H9 (cell line): Measurements from ENCODE around the genes PSEN1, ABCD4 and NPC2.

DNA sequence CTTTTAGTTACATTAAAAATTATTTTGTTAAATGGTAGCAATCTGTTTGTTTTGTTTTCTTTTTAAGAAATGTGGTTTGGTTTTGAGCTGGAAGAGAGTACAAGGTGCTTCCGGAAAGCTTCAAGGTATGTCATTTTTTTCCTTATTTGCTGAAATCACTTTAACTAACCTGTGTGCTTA, 25.0 kb downstream of the RBM25 start:
- PRO-cap: no peak

DNA sequence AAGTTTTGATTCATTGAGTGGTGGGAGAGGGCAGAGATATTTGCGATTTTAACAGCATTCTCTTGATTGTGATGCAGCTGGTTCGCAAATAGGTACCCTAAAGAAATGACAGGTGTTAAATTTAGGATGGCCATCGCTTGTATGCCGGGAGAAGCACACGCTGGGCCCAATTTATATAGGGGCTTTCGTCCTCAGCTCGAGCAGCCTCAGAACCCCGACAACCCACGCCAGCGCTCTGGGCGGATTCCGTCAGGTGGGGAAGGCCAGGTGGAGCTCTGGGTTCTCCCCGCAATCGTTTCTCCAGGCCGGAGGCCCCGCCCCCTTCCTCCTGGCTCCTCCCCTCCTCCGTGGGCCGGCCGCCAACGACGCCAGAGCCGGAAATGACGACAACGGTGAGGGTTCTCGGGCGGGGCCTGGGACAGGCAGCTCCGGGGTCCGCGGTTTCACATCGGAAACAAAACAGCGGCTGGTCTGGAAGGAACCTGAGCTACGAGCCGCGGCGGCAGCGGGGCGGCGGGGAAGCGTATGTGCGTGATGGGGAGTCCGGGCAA, at the start of gene PSEN1:
PSEN1 (plus strand) TSS at position 451 of the 551 bp plus-strand sequence.
- PRO-cap: bidirectional peak, plus-strand start at position 453 of the sequence, minus-strand start at position 255 of the sequence

DNA sequence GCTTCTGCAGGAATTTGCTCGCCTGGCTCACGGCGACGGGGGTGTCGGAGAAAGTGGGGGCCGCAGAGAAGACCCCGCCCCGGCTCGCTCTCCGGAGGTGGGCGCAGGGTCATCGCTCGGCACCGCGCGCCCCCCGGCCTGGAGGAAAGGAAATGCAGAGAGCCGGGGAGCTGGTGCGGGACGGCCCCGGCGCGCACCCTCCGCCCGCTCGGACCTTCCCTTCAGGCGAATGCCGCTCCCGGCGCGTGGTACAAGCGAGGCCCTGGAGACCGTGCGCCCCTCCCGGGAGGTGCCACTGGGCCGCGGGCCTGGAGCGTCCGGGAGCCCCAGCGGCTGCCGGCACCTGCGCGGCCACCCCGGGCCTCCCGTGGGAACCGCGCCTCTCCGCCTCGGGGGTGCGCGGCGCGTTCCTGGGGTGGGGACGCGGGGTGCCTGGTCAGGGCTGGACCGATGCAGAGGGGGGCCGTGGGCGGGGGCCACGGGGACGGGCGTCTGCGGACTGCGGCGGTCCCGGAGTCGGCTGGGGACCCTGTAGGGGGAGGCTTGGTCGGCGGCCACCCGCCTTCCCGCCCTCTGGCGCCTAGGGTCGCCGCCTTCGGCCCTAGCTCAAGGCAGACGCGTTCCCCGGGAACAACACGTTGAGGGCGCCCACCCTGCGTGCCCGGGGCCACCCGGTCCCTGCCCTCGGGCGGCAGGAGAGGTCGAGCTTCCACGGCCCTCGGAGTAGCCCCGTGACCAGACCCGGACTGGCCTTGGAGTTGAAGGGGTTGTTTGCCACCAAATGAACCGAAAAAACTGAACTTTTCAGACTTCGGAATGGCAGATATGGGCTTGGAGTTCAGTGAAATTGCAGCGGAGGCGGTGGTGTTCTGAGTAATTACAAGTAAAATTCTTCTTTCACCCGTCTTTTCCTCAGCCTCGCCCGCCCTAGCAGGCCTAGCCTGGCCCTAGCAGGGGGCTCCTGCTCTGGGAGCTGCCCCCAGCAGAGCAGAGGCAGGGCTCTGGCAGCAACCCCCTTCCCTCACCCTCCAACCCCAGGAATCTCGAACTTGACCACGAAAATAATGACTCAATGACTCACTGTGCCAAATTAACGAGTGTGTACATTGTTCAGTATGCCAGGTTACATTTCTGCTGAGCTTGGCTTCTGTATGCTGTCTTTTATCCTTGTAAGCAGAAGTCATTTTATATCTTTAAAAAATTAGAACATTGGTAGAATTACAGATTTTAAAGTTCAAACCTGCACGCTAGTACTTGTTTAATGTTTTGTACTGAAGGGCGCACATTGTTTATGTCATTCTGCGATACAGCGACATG, 807 bp downstream of the PAPLN start:
- PRO-cap: no peak

- PRO-cap: no peak
These were observed 1.9 kb downstream of the RIOX1 start for GRCh38 chr14:73492659-73493107.

DNA sequence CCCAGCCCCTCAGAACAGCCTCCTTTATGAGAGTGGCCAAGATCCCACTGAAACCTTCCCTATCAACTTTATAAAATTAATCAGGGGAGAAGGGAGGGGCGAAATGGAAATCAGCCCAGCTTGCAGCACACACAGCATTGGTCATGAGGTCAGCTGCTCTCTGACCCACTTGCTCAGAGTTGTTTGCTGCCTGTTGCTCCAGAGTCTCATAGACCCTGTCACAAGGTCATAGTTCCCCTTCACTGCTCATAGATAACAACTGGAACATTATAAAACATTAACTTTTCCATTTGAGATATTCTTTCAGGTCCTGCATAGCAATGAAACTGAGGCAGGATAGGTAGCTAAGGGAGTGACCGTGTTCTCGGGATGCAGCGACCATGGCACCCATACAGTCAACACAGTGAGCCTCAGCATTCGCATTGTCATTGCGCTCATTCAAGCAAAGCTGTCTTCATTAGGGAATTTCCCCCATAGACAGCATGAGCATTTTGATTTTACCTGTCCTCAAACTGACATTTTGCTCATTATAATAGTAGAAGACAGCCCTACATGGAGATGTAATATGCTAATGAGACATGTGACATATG, 8.8 kb downstream of the HEATR4 start:
- PRO-cap: no peak

DNA sequence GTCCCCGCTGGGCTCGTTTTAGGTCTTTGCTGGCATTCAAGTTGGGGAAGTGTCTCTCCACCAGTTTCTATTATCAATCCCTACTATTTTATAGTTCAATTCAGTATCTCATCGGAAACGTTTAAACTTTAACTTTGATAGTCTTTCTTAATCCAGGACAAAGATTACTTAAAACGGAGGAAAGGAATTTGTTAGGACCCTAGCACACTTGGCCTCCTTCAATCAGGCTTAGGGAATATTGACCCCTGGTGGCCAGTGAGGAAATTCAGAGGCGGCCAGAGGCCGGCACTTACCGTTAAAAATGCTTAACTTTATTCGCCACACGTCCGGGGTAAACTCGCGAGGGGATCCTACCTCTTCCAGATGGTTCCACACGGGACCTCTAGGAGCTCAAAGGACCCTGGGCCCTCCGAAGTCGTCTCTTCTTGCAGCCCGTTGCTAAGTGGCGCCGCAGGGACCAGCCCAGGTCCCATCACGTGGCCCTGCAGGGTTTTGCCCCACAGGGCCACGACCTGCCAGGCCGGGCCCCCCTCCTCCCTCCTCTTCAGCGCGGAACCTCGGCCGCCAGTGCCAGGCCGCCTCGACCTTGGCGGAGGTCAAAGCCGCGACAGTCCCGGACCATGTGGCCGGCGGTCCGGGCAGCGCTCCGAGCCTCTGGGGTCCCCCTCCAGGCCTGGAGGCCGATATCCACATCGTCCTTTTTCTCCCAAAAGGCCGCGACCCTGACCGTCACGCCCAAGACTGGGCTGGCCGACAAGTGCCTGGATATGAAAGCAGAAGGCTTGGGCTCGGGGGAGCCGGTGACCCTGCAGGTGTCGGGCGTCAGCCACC, 11.2 kb upstream of the DNAL1 start:
- PRO-cap: unidirectional peak, plus-strand start at position 304 of the sequence; bidirectional peak, plus-strand start at position 567 of the sequence, minus-strand start at position 444 of the sequence; bidirectional peak, plus-strand start at position 768 of the sequence, minus-strand start at position 743 of the sequence

GRCh38 chr14:73729822-73730196, 15.6 kb upstream of the PNMA1 start:
- PRO-cap: no peak

GRCh38 chr14:73743043-73744011, 16.8 kb downstream of the MIDEAS start:
- PRO-cap: no peak

- PRO-cap: no peak
These were observed 1.3 kb upstream of the MIDEAS start for GRCh38 chr14:73761323-73761897.

- PRO-cap: no peak
These were observed 10.6 kb upstream of the MIDEAS start for GRCh38 chr14:73770604-73771149.

DNA sequence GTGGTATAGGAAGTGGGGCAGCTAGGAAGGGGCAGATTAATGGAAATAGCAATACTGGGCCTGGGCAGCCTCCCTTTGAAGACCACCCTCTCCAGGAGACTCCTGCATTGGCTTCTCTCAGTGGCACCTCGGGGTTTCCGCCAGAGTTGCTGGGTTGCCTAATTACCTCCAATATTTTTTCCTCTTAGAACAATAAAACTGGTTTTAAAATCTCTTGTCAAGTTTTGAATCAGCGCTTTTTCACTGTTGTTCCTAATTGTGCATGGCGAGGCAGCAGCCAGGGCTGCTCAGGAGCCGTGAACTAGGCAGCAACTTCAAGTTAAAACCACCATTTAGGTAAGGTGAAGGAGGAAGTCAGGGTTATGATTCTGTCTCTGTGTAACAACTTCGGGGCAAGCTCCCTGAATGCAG, 23.8 kb upstream of the MIDEAS start:
- PRO-cap: no peak

- PRO-cap: no peak
These were observed 24.5 kb upstream of the MIDEAS start for GRCh38 chr14:73784338-73785208.

GRCh38 chr14:73789799-73790746, 30.0 kb upstream of the MIDEAS start:
- PRO-cap: no peak

GRCh38 chr14:73910772-73911516, 24.3 kb downstream of the ZNF410 start:
- PRO-cap: no peak

GRCh38 chr14:74083559-74084097, 625 bp downstream of the ALDH6A1 start:
- PRO-cap: no peak

DNA sequence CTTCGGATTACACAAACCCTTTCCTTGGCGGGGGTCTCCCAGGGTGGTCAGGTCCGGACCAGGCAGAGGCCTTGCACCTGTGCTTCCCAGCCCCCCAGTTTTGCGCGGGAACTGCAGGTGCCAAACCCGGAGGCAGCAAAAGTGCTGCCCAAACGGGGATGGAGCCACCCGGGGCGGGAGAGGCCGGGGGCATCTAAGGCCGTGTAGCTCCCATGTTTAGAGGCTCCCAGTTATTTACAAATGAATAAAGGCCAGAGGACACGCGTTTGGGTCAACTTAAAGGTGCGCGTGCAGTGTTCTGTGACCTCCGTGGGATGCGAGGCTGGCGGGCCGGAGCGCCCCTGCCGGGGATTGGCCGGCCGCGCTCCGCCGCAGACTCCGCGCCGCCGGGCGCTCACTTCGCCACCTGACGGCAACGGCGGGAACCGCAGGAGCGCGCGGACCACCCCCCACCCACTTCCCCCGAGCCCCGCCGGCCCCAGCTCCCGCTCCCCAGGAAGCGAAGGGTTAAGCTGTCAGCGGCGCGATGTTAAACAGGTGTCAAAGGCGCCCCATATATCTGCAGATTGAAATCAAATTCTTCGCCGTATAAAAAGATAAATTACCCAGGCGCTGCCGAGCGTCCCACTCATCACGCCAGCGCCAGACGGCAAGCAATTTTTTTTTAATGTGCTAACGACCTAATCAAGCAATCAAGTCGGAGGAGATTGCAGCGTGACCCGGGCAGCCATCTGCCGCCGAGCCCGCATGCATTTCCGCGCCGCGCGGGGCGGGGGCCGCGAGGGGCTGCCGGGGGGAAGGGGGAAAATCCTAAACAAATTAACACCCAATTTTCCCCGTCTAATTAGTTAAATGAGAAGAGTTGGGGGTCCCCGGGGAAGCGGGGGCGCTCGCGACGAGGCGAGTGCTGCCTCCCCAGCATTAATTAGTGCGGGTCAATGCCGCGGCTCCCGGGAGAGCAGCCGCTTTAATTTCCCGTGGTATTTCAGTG, 18.3 kb downstream of the VSX2 start:
- PRO-cap: no peak

DNA sequence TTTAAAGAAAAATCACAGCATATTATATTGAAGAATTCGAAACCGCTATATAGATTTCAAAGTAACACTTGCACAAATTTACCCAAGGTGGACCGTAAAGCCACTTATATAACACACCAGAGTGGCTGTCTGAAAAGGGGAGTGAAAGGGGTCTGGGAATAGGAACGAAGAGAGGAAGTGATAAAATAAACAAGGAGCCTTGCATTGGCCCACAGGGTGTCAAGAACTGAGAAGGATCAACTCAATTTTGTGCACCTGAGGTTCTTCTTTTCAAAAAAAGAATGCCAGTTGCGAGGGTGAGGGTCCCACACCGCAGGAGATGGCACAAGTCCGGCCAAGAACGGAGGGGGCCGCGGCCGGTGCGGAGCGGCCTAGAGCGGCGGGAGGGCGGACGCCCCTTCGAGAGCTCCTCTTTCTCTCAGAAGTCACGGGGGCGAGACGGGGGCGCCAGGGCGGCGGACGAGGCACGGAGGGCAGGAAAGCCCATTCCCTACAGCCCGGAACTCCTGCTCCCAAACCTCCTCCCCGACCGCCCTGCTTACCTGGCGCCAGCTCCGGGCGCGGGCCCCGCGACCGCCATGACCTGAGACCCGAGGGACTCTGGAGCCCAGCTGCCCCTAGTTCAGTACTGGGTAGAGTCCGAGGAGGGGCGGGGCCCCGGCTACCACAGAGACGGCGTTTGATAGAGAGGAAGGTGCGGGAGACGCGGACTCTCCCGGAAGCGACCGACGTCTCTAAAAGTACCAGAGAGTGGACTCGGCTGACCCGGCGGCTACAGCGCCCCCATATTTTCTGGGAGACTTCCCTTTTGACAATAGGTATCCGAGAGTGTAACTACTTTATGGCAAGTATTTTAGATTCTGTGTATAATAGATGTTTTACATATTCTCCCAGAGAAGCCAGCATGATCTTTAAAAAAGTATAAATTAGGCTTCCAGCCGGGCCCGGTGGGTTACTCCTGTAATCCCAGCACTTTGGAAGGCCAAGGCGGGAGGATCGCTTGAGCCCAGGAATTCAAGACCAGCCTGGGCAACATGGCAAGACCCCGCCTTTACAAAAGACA, at the start of gene ABCD4:
ABCD4 (minus strand) TSS at position 602 of the 1,063 bp plus-strand sequence.
- PRO-cap: unidirectional peak, plus-strand start at position 362 of the sequence; unidirectional peak, plus-strand start at position 421 of the sequence; bidirectional peak, plus-strand start at position 737 of the sequence, minus-strand start at position 602 of the sequence

- PRO-cap: bidirectional peak, plus-strand start at chr14:74348923, minus-strand start at chr14:74348814; bidirectional peak, plus-strand start at chr14:74348968, minus-strand start at chr14:74349065
These were observed 483 bp downstream of the VRTN start for GRCh38 chr14:74348686-74349221.

GRCh38 chr14:74492687-74493904, at the start of gene NPC2:
Gene NPC2, minus strand, starts transcription at chr14:74493305.
- PRO-cap: bidirectional peak, plus-strand start at chr14:74493765, minus-strand start at chr14:74493254

DNA sequence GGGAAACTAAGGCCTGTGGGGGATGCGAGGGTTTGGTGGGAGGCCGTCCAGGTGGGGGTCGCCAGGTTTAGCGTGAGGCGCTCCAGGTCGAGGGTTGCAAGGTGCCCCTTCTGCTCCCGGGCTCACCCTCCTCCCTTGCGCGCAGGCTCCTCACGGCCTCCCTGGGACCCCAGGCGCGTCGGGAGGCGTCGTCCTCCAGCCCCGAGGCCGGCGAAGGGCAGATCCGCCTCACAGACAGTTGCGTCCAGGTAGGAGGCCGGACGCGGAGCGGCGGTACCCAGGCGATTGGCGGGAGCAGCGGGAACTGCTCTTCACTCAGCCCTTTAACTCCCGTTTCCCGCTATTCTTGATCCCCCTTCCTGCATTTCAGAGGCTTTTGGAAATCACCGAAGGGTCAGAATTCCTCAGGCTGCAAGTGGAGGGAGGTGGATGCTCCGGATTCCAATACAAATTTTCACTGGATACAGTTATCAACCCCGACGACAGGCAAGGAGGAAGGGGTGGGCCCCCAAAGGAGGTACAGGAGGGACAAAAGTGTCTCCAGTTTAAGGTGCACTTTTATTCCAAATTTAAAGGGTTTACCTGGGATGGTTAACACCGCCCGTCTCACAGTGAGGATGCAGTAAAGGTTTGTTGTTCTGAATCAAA, 464 bp downstream of the ISCA2 start:
- PRO-cap: unidirectional peak, plus-strand start at position 64 of the sequence; bidirectional peak, plus-strand start at position 231 of the sequence, minus-strand start at position 306 of the sequence